Mesenteric fat pad (tissue), 1 donor: ENCODE results near the genes GHRH and BLCAP.

DNA sequence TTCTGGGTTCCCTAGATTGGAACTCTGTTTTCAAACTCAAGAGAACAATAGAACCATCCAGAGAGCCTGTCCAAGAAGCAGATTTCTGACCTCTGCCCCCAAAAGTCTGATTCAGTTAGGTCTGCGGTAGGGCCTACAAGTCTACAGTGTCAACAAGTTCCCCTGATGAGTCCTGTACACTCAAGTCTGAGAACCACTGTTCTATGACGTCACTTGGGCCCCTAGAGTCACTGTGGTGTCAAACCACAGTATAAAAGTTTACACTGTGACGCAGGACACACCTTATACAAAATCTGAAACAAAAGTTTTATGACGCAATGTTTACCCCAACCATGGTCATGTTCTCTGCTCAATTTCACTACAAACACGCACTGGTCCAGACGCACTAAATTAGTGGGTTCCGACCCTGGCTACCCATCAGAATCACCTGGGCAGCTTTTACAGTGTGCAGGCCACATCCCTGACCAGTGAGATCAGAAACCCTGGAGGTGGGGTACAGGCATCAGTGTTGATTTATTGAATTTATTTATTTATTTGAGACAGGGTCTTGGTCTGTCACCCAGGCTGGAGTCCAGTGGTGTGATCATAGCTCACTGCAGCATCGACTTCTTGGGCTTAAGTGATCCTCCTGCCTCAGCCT lies 17.8 kb downstream of the SLA2 start:
- PRO-cap: no peak

GRCh38 chr20:36757632-36758177 lies 11.8 kb upstream of the NDRG3 start:
- PRO-cap: no peak

DNA sequence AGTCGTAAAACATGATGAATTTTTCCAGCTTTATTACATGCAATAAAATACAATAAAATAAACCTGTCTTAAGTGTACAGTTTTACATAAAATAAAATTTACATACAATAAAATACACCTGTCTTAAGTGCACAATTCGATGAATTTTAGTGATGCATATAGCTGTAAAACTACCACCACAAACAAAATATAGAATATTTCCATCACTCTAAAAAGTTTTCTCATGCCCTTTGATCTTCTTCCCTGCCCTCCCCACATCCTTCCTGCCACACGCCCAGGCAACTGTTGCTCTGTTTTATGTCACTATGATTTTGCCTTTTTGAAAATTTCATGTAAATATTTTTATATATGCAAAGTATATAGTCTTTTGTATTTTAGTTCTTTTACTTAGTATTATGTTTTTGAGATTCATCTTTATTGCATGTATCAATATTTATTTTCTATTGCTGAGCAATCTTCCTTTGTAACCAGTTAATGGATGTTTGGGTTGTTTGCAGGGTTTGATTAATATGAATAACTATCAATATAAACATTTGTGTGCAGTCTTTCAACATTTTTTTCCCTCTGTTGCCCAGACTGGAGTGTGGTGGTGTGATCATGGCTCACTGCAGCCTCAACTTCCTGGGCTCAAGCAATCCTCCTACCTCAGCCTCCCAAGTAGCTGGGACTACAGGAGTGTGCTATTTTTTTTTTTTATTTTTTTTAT lies 23.7 kb upstream of the SAMHD1 start:
- PRO-cap: no peak

- PRO-cap: no peak
These were observed at the start of gene GHRH for GRCh38 chr20:37261585-37262106. TSS of gene GHRH (minus strand) at chr20:37261814.

- PRO-cap: no peak
These were observed 9.5 kb upstream of the GHRH start for GRCh38 chr20:37270928-37271693.

GRCh38 chr20:37283783-37284213 lies 5.7 kb upstream of the MANBAL start:
- PRO-cap: no peak

DNA sequence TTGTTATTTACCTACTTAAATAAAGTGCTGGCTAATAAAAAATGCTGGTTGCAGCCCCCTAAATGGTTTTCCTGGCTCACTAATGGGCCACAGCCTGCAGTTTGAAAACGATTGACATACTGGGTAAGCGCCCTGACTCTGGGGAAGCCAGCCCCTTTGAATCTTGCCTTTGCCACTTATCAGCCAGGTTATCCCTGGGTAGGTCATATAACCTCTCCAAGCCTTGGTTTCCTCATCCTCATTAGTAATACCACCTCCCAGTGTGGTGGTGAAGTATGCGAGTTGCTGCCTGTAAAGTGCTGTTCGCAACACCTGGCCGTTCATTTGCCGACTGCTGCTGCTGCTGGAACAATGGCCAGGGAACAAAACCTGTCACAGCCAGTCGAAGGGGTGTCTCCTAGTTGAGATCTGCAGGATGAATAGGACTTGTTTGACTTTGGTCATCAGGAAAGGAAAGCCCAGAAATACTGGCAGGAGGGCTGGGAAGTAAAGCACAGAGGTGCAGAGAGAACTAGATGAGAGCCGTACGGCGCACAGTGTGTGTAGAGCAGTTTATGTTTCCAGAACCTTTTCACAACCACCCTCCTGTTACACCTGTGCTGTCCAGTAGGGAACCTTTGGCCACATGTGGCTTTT lies 6.1 kb downstream of the MANBAL start:
- PRO-cap: no peak

DNA sequence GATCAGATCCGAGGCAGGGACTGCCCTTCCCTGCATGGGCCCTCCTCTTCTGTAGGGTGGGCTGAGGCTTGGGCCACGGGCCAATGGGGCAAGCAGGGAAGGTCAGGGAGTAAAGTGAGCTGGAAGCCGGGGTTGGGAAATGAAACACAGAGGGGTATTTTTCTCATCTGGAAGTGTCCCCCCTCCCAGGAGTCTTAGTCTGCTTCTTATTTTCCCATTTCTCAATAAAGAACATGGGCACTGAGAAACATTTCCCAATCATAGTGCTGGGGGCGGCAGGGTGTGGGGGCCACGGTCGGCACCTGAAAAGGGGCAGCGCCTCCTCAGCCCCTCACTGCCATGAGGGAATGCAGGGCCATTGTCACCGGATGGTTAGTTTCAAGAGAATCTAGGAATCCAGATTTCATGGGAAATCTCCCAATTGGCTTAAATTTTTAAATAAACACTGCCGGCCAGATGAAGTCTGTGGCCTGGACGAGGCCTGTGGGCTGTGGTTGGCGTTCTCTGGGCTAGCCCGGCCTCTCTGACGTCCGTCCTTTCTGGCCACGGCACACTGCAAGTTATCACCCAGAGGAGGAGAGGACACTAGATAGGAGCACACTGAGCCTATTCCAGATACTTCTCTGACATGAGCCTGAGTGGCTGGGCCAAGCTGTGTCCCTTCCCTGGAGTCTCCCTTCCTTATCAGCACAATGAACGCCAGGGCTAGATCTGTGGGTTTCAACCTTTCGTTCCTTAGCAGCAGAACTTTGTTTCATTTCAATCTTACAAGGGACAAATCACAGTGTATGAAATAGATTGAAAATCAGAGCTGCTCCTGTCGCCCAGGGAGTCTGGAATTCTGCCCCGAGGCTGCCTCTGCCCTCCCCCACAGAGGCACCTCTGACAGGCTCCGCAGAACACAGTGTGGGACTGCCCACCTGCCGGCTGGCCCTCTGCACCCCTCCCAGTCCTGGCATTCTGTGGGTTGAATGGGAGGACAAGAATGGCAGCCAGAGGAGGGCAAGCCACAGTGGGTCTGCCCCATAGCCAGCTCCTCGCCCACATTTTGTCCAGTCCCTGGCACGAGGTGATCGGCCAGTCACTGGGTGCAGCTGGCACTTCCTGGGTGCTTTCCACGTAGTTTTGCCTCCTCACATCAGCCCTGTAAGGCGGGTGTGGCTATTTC lies 25.7 kb downstream of the MANBAL start:
- PRO-cap: no peak

- PRO-cap: no peak
These were observed 2.1 kb downstream of the SRC start for GRCh38 chr20:37347629-37348922.

GRCh38 chr20:37382190-37382497 lies 36.2 kb downstream of the SRC start:
- PRO-cap: no peak

DNA sequence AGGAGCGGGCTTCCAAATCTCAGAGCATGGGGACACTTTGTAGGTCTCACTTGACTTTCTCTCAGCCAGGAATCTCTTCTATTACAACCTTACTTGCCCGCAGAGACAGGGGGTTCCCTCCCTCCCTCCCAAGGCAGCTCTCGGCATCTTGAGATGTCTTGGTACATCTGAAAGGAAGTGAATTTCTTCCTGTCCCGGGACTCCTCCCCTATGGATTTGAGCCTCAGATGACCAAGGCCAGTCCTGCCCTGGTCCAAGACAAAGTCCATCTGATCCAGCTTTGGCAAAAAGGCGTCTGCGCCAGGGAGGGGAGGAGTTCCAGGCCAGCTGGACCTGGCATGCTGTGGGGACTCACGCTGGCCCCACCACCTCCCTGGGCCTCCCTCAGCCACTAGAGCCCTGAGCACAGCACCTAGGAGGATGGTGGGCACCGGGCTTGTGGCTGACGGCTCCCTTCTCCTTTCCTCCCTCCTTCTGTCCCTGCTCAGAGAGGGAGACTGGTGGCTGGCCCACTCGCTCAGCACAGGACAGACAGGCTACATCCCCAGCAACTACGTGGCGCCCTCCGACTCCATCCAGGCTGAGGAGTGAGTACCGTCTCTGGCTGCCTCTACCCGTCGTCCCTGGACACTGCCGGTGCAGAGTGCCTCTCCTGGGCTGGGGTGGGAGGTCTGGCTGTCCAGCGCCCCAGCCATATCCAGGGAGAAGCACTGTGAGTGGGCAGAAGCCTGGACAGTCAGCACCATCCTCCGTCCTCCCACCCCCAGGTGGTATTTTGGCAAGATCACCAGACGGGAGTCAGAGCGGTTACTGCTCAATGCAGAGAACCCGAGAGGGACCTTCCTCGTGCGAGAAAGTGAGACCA lies 47.7 kb downstream of the SRC start:
- PRO-cap: no peak

GRCh38 chr20:37396137-37397055 lies 50.5 kb downstream of the SRC start:
- PRO-cap: no peak

GRCh38 chr20:37405132-37405530 lies 59.2 kb downstream of the SRC start:
- PRO-cap: no peak

- PRO-cap: no peak
These were observed 18.3 kb upstream of the NNAT start for GRCh38 chr20:37502692-37503134.

- PRO-cap: no peak
These were observed 10.2 kb upstream of the NNAT start for GRCh38 chr20:37510453-37511659.

- PRO-cap: bidirectional peak, plus-strand start at chr20:37528168, minus-strand start at chr20:37527873
These were observed at the start of gene BLCAP for GRCh38 chr20:37527413-37528003. TSS of gene BLCAP (minus strand) at chr20:37527876.

DNA sequence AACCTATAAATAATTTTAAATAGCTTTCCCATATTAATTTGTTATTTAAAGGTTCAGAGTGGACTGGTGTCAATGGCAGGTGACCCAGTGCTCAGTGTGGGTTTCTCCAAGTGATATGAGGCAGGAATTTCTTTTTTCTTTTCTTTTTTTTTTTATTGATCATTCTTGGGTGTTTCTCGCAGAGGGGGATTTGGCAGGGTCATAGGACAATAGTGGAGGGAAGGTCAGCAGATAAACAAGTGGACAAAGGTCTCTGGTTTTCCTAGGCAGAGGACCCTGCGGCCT lies 23.6 kb downstream of the CTNNBL1 start:
- PRO-cap: no peak

GRCh38 chr20:37737681-37738399 lies 44.0 kb downstream of the CTNNBL1 start:
- PRO-cap: no peak

DNA sequence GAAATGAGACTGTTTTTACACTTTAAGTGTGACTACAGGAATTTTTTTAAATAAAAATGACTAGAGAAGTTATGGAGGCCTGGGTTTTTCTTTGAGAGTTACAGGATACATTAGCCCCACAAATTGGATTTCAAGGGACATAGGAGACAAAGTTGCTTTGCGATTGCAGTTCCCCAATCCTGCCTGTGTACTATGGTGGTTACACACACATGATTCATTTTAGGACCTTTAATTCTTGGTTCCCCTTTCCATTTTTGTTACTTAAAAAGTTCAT lies 62.1 kb downstream of the RPRD1B start:
- PRO-cap: no peak

DNA sequence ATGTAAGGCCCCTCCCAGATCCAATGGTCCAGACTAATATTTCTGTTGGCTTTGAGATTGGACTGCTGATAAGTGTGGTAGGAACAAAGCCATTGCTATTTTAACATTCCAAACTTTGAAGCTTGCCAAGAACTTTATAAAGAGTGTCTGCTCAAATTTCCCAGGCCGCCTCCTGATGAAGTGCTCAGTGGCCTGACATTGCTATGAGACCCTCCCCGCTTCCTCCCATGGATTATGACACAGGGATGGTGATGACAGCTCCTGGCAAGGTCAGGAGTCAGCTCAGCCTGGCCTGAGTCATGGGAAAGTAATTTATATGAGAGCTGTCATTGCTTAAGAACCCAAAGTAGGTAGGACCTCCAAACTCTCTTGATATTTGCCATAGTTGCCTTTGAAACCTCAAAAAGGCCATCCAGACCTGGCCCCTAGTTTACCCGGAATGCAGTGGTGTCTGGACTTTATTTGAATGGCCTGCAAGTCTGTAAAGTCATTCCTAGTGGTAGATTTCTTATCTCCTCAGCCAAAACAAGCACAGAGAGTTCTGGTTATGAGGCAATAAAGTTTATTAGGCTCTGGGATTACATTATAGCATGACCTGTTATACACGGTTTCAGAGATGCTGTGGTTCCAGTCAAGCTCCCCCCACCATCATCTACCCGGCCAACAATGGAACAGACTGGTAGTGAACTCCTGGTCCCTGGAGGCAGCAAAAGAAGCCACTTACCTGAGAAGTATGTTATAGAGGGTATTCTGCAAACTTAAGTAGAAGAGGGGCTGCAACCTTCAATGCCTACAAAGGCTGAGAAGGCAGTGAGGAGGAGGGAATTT lies 55.1 kb downstream of the TGM2 start:
- PRO-cap: no peak